Placental epithelial cell (primary cell): ENCODE measurements around a stretch of chr6.

GRCh38 chr6:290292-290866, 1.9 kb upstream of the DUSP22 start:
- CAGE, long polyA plus RNA, result no peak

DNA sequence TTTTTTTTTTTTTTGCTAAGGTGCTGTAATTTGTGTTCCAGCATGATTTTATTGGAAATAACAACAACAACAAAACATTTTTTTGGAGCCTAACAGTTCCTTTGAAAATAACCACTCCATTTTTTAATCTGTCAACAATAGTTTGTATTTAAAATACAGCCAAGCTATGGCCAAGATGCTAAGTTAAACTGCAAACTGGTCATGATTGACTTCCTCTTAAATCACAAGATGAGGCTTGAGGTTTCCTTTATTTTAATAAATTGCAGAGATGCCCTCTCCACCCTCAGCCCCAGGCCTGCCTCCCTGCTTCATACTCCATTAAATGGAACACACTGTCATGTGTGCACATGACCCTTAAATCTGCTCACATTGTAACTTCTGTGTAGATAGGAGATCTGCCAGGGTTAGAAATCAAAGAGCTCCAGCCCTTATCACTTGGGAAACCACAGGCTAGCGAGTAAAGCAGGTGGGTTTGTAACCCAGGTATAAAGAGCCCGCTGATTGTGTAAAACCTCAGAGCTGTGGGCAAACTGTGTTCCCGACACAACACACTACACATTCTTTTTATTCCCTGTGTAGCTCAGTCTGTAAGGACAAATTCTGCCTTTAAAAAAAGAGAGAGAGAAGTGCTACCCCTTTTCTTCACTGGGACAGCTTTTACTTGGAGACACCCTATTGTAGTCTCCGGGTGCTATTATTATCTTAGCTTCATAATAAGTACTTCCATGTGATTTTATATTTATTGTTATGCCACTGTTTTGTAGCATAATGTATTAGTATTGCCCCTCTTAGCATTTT, 20.9 kb downstream of the DUSP22 start:
- CAGE, long polyA plus RNA, result no peak

DNA sequence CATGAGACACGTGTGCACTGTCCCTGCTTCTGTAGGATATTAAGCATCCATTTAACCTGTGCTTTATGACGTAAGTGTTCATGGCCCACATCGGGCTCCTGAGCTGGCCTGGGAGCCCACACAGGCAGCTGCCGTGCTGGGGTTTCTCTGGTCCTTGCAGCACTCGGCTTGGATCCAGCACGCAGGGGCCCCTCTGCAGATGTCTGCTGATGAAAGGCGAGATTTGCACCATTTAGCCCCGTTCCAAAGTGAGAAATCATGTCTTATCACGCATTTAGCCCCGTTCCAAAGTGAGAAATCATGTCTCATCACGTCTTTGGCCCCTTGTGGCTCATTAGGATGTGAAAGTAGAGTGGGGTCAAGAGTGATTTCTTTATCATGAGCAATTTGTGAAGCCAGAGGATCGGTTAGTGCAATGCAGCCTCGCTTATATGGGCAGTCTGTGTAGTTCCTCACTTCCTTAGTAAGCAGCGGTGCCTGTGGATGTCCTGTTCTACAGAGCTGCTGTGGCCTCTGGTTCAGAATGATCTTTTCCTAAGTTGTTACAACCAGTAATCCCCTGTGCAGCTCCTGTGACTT, 25.4 kb downstream of the DUSP22 start:
- CAGE, long polyA plus RNA, result no peak

GRCh38 chr6:332574-333083, 40.3 kb downstream of the DUSP22 start:
- CAGE, long polyA plus RNA, result no peak

DNA sequence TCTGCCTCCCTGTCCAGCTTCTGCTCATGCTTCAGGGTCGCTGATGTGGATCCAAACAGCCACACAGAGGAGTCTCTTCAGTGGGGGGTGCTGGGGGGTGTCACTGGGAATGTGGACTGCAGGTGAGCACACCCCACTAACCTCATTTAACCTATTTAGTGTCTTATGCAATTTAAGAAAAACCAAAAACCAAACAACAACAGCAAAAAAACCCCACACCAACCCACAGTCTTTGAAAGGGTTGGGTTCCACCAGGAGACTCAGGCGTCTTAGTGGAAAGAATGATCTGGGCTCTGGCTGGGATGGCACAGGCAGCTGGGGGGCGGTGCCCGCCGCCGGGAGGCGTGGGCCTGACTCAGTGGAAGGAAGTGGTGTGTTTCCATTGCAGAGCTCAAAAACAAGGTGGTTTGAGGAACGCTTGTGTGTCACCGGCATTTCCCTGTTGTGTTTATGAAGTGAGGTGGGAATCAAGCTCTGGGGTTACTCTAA, 55.1 kb downstream of the IRF4 start:
- CAGE, long polyA plus RNA, result no peak

- CAGE, long polyA plus RNA, result no peak
Measured at GRCh38 chr6:510297-510781, 118.8 kb downstream of the IRF4 start.

DNA sequence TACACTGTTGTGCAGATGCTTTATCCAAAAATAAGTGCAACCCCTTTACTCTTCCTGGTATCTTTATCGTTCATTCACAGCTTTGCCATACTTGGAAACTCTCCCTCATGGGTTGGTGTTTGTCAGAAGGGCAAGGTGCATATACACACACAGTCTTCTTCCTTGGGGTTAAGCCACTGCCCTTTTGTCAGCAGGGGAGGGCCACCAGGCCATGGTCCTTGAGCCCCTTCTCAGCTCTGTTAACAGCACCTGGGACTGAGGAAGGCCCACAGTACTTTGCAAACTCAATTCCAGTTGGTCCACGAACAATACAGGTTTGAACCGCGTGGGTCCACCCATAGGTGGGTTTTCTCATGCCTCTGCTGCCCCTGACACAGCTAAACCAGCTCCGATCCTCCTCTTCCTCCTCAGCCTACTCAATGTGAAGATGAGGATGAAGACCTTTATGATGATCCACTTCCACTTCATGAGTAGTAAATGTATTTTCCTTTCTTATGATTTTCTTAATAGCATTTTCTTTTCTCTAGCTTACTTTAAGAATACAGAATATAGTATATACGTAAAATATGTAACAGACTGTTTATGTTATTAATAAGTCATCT, 120.5 kb downstream of the IRF4 start:
- CAGE, long polyA plus RNA, result no peak

- CAGE, long polyA plus RNA, result no peak
Measured at GRCh38 chr6:683405-684397, 9.2 kb downstream of the EXOC2 start.

DNA sequence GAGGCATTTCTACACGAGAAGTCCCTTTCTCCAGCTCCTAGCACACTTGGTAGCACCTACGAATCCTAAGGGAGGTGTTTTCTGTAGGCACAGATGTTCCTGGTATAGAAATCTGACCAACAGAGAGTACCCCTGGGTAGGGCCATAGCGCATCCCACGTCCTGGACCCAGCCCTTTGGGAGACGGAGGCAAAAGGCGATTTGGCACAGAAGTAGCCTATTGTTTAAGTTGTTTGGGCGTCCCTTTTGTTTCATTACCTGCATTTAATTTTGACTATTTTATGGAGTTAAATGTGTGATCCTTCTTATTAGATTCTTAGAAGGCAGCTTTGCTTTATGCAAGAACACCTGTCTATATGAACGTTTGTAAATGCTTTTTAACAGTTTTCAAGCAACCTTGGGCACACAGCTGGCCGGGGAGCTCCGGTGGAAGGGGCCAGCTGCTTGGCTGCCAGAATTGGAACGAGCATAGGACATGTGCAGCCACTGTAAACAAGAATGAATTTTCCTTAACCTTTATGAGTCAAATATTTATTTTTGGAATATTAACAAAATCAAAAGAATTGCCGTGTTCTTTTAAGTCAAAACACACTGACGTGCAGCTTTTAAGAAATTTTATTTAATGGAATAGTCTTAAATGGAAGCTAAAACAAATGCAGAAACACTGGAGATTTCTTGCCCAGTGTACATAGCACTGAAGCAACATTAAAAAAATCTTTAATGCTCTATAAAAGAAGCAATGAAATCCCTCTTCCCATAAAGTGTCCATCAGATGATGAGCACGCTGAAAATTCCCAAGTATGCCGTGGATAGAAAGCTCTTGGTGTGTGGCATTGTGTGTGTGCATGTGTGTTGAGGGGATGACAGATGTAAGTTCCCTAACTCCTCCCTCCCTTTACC, 208.7 kb upstream of the EXOC2 start:
- CAGE, long polyA plus RNA, result no peak

DNA sequence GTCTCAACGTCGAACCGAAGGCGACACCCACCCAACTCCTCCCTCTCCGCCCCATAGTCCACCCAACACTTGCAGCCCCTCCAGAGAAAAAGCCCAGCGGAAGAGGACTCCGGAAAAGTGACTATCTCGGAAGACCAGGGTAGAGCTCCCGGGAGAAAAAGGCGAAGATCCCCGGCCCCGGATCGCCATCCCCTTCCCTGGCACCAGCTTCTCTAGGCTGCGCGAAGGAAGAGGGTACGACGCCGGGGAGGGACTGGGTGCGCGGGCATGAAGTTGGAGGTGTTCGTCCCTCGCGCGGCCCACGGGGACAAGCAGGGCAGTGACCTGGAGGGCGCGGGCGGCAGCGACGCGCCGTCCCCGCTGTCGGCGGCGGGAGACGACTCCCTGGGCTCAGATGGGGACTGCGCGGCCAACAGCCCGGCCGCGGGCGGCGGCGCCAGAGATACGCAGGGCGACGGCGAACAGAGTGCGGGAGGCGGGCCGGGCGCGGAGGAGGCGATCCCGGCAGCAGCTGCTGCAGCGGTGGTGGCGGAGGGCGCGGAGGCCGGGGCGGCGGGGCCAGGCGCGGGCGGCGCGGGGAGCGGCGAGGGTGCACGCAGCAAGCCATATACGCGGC, 648 bp downstream of the FOXQ1 start:
- CAGE, long polyA plus RNA, result no peak

DNA sequence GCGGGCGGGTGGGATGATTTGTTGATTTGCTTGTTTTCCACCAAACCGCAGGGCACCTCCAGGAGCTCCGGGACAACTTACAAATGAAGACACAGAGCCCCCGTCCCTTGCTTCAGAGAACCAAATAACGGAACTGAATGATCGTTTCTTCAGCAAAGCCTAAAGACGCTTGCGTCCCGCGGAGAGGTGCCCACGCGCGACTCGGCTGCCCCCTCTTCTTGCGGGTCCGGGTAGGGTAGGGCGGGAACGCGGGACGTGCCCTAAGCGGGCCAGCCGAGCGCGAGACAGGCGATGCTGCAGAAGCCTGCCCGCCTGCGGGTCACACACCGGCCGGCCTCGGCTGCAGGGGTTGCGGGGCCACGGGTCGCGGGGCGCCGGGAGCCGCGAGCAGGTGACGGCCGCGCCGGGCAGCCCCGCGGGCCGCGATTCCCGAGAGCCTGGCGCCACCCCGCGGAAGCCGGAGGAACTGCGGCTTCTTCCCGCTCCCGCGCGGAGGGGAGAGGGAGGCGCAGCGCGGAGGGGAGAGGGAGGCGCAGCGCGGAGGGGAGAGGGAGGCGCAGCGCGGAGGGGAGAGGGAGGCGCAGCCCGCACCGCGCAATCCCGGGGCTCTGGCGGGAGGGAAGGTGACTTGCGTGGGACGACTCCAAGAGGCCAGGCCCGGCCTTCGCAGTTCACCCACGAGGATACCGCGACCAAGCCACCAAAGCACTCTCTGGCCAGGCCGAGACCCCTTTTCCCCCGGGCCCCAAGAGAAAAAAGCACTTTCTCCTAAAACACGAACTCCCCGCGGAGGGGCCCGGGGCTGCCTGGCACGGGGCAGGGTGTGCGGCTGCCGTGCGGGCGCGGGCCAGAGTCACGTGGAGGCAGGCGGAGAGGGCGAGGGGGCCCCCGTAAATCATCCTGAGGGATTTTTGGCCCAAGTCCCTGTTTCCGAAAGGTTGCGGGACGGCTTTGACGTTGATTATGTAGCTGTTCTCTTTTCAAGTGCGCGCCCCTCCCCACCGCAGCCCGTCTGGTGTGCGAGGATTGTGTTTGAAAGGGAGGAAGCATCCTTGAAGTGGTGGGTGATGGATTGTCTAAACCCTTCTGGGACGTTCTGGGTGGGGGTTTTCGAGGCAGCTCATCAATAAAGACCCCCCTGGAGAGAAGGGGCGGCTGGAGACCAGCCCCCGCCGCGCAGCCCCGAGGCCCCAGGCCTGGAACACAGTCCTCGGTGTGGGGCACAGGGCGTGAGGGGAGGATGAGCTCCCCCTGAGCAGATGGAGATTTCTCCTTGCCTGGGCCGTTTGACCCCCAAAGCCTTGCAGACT, 7.4 kb upstream of the FOXF2 start:
- CAGE, long polyA plus RNA, result no peak

DNA sequence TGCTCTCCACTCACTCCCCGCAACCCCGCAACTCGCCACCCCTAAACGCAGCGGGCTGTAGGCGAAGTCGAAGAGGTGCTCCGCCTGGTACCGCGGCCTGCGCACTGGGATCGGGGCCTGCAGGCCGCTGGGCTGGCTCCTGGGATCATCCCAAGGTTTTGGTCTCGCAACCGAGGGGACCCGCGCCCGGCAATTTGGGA, 4.7 kb upstream of the FOXF2 start:
- CAGE, long polyA plus RNA, result no peak

DNA sequence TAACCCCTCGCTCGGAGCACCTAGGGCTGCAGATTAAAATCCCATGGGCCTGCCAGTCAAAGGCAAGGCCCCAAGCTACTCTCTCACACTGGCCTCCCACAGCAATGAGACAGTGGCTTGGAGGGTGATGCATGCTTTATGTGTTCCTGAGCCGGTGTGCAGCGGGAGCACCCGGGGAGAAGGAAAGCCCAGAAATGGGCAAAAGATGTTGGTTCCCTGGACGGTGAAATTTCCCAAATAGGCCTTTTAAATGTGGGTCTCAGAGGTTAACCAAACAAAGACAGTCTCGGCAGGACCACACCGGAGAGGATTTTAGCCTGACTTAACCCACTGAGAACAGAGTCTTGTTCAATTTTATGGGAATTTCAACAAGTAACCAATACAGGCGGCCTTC, 2.6 kb downstream of the FOXF2 start:
- CAGE, long polyA plus RNA, result no peak

DNA sequence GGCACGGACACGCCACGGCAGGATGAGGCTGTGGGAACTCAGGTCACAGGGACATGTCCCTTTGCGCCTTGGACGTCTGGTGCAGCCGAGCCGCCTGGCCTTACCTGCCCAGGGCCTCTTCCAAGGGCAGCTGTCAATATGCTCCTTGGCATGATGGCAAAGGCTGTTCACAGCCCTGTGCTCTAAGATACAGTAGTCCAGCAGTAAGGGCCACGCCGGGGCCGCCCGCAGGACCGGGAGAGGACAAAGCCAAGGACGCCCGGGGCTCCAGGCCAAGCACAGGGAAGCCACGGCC, 12.9 kb downstream of the FOXF2 start:
- CAGE, long polyA plus RNA, result no peak

GRCh38 chr6:1625792-1626547, 16.3 kb downstream of the FOXC1 start:
- CAGE, long polyA plus RNA, result no peak

- CAGE, long polyA plus RNA, result no peak
Measured at GRCh38 chr6:1686041-1686776, 76.5 kb downstream of the FOXC1 start.

DNA sequence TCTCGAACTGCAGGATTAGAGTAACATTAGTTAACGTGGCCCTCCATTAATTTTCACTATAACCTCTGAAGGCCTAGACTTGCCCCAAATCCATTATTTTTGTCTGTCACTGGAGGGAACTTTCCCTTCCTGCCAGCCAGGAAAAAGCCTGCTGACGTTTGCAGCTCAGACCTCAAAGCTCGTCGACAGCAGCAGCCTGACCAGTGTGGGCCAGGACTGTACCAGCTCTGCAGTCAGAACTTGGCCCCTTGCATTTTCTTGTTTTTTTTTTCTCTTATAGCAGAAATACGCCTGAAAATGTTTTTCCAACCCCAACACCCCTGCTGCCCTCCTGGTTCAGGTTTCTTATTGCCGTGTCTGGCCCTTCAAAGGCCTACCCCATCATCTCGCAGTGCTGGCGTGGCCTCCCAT, 168.9 kb downstream of the FOXC1 start:
- CAGE, long polyA plus RNA, result no peak

DNA sequence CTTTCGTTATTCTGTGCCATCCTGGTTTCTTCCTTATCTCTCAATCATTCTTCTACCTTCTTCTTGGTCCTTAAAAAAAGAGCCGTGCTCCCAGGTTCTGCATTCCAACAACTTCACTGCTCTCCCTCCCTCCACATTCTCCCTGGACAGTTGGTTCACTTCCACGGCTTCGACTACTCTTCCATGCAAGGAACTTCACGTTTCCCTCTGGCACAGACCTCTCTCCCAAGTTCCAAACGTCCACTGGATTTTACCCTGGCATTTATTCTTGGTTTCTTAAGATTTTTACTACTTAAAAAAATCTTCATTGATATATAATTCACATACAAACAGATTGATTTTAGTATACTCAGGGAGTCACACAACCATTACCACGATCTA, 279.6 kb downstream of the FOXC1 start:
- CAGE, long polyA plus RNA, result no peak

- CAGE, long polyA plus RNA, result no peak
Measured at GRCh38 chr6:2108929-2109395, 136.4 kb downstream of the GMDS start.

GRCh38 chr6:2324077-2324779, 78.8 kb upstream of the GMDS start:
- CAGE, long polyA plus RNA, result no peak